Myometrial cell (primary cell): ENCODE data around the genes MRPS24 and AEBP1.

DNA sequence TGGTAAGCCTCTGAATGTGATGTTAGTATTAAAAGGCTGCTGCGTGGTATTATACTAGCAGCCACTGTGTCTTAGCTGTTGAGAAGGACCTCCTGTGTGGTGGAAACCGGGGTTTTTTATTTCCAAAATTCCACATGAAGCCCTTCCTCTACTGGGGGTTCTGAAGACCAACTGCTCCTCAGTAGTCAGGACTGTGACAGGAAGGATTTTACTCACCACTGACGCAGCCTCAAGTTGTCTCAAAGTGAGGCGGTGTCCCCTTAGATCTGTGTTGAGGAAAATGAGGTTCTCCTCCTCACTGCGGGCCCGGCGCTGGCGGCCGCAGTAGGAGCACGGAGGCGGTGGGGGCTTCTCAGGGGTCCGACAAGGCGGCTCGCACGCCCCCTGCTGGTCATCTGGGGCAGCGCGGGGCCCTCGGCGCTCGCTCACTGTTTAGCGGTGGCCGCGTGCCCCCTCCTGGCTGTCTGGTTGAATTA lies 30.6 kb downstream of the MRPS24 start:
- RAMPAGE, long total RNA: no peak

DNA sequence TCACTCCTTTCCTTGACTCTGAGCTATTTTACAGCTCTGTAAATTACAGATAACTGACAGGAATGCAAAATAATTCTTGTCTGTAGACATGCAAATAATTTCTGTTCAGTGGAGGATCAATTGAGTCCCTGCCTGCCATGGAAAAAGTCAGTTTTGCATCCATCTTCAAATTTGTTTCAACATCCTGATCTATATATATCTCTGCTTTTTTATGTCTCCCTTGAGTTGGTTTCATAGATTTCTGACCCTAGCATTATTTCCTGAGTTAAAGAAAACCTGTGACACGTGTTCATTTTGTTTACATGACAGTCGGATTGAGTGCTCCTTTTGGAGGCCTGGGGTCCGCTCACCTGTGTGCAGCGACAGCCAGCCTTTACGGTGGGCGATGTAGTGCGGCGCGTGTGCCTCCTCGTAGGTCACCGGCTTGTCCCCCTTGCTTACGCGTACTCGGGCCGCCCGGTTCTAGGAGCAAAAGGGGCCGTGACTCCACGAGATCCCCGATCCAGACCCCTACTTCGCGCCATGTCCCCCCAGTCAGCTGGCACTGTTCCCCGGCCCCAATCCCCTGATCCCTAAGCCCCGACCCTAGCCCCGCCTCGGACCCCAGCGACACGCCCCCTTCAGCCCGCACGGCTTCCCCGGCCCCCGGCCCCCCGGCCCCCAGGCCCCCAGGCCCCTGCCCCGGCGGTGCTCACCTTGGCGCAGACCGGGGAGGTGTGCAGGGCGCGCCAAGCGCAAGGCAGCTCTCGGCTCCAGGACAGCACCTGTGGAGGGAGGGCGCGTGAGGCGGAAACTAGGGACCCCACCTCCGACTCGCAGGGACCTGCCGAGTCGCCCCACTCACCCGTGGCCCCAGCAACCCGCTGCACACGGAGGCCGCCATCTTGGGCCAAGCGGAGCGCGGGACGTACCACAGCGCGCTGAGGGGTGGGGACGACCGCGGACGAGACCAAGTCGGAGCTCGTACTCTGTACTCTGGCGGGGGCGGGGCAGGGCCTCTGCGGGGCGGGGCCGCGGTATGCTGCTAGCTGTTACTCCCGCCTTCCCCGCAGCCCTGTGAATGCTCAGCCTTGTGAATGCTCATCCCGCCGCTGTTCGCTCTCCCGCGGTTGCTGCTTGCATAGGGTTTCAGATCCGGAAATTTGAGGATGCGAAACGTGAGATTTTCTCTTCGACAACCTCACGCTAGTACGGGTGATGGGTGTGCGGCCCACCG lies at the start of gene MRPS24:
Gene MRPS24 (minus strand): TSS at position 905 of the 1,216 bp plus-strand sequence.
- RAMPAGE, long total RNA: start-site peak on the minus strand centred at position 906 of the sequence, 40 bp wide, 1,914 and 2,410 reads in 2 replicates

GRCh38 chr7:44044835-44045457 lies 444 bp downstream of the DBNL start:
- RAMPAGE, long total RNA: no peak

GRCh38 chr7:44096945-44097756 lies 7.0 kb upstream of the AEBP1 start:
- RAMPAGE, long total RNA: no peak

- RAMPAGE, long total RNA: start-site peak on the plus strand at chr7:44104329-44104366, 315 and 211 reads in 2 replicates
These were observed at the start of gene AEBP1 for GRCh38 chr7:44103701-44104890. TSS of gene AEBP1 (plus strand) at chr7:44104345.

- RAMPAGE, long total RNA: no peak
These were observed 8.5 kb upstream of the POLD2 start for GRCh38 chr7:44131911-44132212.

- RAMPAGE, long total RNA: no peak
These were observed 4.5 kb downstream of the CAMK2B start for GRCh38 chr7:44320659-44321554.

- RAMPAGE, long total RNA: no peak
These were observed 3.9 kb downstream of the NUDCD3 start for GRCh38 chr7:44486575-44486985.

DNA sequence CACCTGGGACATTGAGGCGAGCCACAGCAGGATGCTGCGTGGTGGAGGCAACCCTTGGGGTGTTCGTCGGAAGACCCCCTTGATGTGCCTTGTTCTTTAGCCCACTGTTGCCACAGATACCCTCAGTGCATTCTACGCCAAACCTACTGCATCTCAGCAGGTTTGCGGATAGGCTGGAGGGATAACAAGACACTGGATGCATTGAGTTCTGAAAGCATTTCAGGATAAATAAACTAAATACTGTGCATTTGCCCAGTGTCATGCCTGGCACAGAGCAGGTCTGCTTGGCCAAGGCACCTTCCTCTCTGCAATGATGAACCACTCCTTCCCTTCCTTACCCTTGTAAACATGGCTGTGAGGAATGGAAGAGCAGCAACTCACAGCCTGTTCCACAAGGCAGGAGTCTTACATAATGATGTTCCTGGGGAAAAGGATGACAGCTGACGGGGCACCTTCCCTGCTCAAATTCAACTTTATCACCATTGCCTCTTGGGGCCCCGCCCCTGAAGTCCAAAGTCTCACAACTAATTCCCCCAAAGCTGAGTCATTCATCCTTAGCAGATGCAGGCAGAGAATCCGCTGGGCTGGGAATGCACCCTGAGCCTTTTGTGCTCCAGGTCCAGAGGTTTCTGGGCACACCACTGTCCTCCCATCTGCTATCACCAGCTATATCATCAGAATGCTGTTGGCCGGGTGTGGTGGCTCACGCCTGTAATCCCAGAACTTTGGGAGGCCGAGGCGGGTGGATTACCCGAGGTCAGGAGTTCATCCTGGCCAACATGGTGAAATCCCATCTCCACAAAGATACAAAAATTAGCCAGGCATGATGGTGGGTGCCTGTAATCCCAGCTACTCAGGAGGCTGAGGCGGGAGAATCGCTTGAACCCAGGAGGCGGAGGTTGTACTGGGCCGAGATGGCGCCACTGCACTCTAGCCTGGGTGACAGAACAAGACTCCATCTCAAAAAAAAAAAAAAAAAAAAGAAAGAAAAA lies 11.5 kb downstream of the DDX56 start:
- RAMPAGE, long total RNA: no peak

- RAMPAGE, long total RNA: no peak
These were observed 1.2 kb downstream of the TMED4 start for GRCh38 chr7:44580751-44581256.

- RAMPAGE, long total RNA: no peak
These were observed 672 bp downstream of the TMED4 start for GRCh38 chr7:44581257-44581860.

DNA sequence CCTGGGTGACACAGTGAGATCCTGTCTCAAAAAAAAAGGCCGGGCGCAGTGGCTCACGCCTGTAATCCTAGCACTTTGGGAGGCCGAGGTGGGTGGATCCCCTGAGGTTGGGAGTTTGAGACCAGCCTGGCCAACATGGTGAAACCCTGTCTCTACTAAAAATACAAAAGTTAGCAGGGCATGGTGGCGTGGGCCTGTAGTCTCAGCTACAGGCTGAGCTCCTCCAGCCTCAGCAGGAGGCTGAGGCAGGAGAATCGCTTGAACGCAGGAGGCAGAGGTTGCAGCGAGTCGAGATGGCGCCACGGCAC lies 1.9 kb downstream of the OGDH start:
- RAMPAGE, long total RNA: no peak

DNA sequence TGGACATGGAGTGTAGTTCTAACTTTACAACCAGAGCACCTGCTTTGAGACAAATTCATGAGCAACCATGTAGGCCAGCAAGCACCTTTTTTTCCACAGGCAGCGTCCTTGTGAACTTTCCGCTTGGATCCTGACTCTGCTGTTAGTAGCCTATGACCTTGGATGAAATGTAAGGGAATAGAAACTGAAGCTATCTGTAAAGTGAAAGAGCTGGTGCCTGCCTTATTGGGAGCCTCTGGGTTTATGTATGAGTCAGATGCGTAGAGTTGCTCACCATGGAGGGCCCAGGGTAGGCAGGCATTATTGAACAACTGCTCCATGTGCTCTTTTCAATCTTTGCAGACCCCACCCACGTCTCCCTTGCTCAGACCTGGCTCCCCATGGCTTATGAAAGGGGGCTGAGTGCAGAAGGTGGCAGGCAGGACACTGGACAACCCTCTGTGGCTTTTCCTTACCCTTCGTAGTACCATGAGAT lies 16.3 kb downstream of the OGDH start:
- RAMPAGE, long total RNA: no peak

DNA sequence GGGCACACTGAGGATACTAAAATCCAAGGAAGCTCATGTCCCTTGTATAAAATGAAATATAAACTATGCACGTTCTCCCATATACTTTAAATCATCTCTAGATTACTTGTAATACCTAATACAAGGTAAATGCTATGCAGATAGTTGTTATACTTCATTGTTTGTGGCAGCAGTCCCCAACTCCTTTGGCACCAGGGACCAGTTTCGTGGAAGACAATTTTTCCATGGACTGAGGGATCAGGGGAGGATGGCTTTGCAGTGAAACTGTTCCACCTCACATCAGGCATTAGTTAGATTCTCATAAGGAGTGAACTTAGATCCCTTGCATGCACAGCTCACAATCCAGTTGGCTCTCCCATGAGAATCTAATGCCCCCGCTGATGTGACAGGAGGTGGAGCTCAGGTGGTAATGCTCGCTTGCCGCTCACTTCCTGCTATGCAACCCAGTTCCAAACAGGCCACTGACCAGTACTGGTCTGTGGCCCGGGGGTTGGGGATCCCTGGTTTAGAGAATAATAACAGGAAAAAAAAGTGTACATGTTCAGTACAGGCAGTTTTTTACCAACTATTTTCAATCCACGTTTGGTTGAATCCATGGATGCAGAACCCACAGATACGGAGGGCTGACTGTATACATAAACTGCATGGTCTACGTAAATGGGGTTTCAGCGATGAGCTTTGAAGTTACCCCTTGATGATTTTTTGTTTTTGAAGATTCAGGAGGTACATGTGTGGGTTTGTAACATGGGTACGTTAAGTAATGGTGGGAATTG lies 24.4 kb downstream of the OGDH start:
- RAMPAGE, long total RNA: no peak

GRCh38 chr7:44750785-44751688 lies 2.4 kb downstream of the ZMIZ2 start:
- RAMPAGE, long total RNA: no peak

DNA sequence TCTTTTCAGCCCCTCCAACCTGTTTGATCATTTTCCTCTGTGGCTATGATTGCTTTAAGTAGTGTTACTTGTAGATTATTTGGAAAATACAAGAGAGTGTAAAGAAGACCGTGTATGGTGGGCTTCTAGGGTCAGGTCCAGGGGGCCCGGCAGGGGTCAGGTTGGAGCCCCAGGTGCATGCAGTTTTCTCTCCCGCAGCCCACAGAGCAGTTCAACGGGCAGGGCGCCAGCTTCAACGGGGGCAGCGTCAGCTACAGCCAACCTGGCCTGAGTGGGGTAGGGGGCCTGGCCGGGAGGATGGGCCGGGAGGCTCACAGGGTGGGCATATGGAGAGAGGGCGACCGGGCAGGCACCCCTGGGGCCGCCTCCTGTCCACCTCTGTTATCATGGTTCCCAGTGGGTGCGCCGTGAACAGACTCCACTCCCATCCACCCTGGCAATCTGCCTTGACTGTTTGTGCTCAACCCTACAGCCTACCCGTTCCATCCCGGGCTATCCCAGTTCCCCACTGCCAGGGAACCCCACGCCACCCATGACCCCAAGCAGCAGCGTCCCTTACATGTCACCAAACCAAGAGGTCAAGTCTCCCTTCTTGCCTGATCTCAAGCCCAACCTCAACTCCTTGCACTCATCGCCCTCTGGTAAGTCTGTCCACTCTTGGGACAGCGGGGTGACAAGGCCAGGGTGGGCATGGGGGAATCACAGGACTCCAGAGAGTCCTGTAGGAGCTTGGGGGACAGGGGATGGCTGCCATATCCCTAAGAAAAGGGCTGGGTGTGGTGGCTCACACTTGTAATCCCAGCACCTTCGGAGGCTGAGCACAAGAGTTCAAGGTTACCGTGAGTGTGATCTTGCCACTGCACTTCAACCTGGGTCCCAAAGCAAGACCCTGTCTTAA lies 11.6 kb downstream of the ZMIZ2 start:
- RAMPAGE, long total RNA: no peak

DNA sequence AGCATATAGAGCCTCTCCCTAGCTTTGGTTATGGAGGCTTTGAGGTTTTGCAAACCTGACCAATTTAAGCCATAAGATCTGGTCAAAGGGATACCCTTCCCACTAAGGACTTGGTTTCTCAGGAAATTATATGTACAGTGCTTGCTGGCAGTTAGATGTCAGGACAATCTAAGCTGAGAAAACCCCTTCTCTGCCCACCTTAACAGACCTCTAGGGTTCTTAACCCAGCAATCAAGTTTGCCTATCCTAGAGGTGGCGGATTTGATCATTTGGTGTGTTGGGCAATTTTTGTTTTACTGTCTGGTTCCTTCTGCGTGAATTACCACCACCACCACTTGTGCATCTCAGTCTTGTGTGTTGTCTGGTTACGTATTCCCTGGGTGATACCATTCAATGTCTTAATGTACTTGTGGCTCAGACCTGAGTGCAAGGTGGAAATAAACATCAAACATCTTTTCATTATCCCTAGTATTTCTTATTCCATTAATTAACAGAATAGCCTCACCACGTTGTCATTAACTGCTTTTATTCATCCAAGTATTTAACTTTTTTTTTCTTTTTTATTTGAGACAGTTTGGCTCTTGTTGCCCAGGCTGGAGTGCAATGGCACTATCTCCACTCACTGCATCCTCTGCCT lies 6.3 kb downstream of the PPIA start:
- RAMPAGE, long total RNA: no peak

DNA sequence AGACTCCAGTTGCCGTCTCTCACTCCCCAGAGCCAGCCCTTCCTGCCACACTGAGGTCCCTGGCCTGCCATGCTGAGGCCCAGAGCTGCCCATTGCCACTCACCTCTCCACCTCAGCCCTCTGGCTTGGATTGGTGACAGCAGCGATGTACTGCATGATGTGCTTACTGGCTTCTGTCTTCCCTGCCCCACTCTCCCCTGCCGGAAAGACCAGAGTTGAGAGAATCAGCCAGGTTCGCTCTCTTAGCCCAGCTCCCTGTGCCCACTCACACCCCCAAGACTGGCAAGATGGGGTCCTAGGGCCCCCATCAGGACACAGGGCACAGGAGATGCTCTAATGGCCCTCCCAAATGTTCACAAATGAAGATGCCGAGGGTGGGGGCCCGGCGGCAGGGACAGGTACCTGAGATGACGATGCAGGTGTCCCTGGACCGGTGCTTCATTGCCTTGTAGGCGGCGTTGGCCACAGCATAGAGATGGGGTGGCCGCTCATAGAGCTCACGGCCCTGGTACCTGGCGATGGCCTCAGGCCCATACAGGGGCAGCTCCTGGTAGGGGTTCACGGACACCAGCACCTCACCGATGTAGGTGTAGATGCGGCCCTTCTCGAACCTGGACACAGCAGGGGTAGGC lies 2.2 kb downstream of the MYO1G start:
- RAMPAGE, long total RNA: no peak

DNA sequence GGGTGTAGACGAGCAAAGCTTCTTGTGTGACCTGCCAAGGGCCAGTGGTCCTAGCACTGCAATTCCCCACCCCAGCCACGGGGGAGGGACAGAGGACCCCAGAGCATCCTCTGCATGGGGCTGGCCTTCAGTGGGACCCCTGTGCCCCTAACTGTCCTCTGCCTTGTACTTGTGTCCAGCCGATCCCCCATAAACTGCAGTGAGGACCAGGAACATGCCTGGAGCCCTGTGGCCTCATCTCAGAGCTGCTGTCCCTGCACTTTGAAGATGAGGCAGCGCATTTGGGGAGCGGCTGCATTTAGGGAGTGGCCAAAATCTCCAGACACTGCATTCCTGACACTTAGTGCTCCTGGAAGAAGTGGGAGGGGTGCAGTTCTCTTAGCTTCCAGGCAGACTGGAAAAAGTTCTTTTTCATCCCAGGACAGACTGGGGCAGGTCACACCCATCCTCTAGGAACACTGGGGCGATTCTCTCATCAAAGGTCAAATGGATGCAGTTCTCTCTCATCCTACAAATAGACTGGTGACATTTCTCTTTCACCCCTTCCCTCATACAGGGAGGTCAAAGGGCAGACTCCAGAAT lies 849 bp upstream of the MYO1G start:
- RAMPAGE, long total RNA: no peak

DNA sequence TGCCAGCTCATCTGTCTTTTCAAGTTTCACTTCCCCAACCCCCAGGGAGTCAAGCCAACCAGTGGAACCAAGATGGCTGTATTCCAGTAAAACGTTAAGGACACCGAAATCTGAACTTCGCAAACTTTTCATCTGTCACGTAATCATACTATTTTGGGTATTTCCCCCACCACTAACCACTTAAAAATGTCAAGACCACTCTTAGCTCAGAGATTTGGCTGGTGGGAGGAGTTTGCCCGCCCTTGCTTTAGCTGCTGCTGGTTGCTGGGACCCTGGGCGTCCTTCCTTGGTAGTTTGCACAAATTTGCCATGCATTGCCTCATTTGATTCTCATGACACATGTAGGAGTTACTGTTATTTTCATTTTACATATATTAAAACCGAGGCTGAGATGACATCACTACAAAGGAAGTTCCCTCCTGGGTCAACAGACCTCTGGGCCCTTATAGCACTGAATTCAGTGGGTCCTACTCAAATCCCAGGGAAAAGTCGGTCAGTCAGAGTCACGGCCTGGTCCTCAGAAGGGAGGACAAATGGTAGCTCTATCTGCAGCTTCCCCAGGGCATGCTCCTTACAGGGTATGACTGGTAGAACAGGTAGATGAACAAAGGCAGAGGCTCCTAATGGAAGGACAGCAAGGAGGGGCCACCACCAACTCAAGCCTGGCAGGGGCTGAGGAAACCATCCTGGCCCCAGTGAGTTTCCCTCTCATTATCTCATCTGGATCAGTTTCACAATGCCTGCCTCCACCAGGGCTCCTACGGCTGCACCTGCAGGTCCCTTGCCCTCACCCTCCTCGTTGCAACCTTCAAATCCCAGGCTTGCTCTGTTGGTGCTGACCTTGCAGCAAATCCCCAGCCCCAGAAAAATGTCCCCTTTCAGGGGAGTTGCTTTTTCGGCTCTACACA lies 2.0 kb upstream of the MYO1G start:
- RAMPAGE, long total RNA: no peak